NCI-H460 (cell line): ENCODE measurements around a stretch of chr10.

GRCh38 chr10:90145553-90145898 is 444.1 kb downstream of the KIF20B start:
RAMPAGE:
- cytosol, long total RNA = no peak
- long total RNA = no peak
- nucleus, long total RNA = no peak

DNA sequence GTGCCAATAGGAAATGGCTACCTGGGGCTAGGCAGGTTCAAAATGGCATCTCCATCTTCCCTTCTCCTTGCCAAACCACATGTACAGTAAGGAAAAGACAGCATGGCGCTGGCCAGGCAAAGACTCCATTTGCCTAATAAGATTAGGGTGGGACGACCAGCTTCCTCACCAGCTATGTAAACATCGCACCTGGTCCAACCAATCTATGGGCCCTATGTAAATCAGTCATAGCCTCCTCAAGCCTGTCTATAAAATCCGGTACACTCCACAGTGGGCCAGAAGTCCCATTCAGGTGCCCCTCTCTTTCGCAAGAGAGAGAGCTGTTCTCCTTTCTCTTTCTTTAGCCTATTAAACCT is 44.2 kb downstream of the HTR7 start:
RAMPAGE:
- cytosol, long total RNA = no peak
- long total RNA = no peak
- nucleus, long total RNA = no peak

DNA sequence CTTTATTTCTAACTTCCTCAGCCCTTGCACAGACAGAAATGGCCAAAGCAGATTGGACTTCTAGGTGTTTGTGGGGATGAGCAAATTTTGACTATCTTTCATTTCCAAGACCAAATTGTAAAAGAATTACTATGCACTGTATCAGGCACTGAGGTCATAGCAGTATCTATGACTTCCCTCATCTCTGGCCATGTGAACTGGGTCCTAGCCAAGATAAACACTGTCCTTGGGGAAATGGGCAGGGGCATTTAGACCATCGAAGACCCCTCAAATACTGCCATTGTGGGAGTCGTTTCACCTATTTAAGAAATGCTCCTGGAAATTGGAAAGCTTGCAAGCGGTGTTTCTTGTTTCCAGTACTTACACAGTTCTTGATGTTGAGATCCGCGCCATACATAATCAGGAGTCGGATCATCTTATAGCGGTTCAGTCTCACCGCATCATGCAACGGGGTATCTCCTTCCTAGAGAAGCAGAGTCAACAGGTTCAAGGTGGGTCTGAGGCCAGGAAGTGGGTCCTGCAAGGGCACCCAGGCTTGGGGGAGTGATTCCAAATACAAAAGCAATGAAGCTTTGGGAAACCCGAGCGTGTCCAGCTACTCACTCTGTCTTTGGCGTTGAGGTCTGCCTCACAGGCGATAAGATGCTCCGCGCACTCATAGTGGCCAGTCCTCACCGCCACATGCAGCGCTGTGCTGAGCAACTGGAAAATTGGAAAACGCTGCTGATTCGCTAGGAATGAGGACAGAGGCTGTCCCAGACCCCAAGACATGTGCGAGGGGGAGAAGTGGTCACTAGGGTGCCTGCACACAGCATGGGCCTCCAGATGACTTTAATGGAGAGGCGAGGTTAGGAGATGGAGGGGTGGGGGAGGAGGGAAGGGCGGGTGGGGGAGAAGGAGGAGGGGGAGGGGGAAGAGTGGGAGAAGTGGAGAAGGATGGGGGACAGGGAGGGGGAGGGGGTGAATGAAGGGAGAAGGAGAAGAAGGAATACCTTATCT is 5.4 kb downstream of the ANKRD1 start:
RAMPAGE:
- cytosol, long total RNA = no peak
- long total RNA = no peak
- nucleus, long total RNA = no peak

DNA sequence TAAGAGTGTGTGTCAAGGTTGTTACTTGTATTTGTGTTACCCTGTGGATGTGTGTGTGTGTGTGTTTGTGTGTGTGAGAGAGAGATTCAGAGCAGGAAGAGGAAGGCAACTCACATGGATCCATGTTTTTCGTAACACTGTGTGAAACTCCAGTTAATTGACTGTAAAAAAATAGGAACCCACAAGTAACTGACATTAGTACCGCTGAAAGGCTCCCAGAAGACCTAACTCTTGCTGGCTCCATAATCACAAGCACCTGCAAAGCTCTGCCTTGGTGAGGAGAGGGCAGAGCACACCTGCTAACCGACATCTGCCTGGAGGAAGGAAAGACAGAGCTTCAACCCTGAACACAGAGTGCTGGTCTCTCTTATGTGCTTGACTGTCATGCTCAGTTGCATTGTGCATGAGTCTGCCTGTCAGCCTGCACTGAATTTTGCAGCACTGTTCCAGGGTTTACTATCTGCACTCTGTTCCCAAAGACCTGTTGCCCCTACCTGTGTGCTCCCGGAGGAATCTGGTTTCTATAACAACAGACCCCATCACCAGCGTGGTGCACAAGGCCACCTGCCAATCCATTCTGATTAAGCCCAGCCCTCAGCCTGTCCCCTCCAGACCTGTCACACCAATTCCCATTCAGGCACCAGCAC is 63.1 kb upstream of the ANKRD1 start:
RAMPAGE:
- cytosol, long total RNA = no peak
- long total RNA = no peak
- nucleus, long total RNA = no peak

DNA sequence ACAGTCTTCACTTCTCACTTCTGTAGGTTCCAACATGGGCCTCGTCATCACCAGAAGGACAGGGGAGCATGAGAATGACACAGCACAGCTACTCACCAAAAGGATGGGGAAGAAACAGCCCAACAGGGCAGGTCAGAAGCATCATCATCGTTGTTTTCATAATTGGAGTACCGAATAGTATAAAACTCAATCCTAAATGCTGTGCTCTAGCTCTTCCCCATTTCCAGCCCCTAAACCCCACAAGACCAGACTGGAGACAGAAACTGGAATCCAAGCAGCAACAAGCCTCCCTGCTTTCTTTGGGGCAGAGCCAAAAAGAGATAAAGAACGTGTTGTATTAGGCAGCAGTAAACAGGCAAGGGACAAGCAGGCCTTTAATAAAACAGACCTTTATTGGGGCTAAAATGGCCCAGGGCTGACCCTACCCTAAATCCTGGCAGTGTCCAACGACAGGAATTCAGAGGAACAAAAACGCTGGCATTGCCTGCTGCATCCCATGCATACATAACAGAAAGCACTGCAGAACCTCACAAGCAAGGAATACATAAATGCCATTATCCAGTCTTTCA is 102.4 kb upstream of the ANKRD1 start:
RAMPAGE:
- cytosol, long total RNA = no peak
- long total RNA = no peak
- nucleus, long total RNA = no peak

RAMPAGE:
- cytosol, long total RNA = no peak
- long total RNA = no peak
- nucleus, long total RNA = no peak
These were observed 56.9 kb upstream of the PCGF5 start for GRCh38 chr10:91163208-91164271.

RAMPAGE:
- cytosol, long total RNA = no peak
- long total RNA = no peak
- nucleus, long total RNA = no peak
These were observed 19.3 kb upstream of the PCGF5 start for GRCh38 chr10:91201222-91201600.

GRCh38 chr10:91201825-91202104 is 18.7 kb upstream of the PCGF5 start:
RAMPAGE:
- cytosol, long total RNA = no peak
- long total RNA = no peak
- nucleus, long total RNA = no peak

DNA sequence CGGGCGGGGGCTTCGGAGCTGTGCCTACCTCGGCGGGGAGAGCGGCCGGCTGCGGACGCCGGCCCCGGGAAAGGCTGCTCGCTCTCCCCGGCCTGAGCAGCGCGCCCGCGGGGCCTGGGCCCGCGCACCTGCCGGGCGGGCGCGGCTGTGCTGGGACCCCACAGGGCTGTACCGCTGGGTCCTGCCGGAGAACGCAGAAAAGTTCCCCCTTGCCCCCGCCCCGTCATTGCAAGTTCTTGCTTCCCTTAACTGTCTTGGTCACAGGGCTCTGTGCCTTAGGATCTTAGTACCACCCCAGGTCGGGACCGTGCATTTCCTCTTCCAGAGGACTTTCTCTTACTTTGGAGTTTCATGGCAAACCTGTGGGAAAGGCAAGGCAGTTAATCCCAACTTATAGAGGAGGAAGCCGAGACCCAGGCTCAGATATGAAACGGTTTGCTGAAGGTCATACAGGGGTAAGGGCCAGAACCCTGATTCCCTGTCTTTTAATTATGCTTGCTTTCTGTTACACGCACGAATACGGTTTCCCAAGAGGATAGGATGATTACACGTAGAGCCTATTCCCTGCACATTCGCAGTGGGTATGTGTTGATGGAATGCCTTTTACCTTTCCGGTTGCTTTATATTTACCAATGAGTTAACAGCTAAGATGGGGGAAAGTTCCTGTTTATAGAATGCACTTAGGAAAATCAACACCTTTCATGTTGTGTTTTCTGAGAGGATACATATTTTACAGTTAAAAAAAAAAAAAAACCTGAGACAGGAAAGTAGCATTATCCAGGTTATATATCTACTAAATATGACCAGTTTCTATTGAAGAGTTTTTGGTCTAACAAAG is 742 bp downstream of the PCGF5 start:
RAMPAGE:
- cytosol, long total RNA = no peak
- long total RNA = no peak
- nucleus, long total RNA = no peak

RAMPAGE:
- cytosol, long total RNA = no peak
- long total RNA = no peak
- nucleus, long total RNA = no peak
These were observed 899 bp upstream of the HECTD2 start for GRCh38 chr10:91408995-91409895.

DNA sequence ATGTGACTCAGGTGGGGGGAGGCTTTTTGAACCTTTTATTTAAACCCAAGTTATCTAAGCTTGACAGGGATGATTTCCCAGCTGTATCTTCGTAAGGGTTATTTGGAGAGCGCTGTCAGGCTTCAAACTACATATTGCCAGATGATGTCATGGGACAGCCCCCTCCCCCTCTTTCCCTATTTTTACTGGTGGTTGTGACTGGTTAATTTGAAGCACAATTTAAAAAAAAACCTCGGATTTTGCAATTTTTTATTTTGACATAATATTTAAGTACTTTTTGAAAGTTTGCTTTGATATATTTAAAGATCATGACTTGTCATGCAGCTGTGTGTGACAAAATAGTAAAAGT is 965 bp downstream of the HECTD2 start:
RAMPAGE:
- cytosol, long total RNA = no peak
- long total RNA = no peak
- nucleus, long total RNA = no peak

RAMPAGE:
- cytosol, long total RNA = no peak
- long total RNA = no peak
- nucleus, long total RNA = no peak
These were observed 50.8 kb downstream of the PPP1R3C start for GRCh38 chr10:91581825-91582688.

RAMPAGE:
- cytosol, long total RNA = no peak
- long total RNA = no peak
- nucleus, long total RNA = no peak
These were observed 41.4 kb downstream of the PPP1R3C start for GRCh38 chr10:91591458-91591877.

GRCh38 chr10:91632061-91632307 is 887 bp downstream of the PPP1R3C start:
RAMPAGE:
- cytosol, long total RNA = no peak
- long total RNA = no peak
- nucleus, long total RNA = no peak

GRCh38 chr10:91812572-91813391 is 14.6 kb downstream of the TNKS2 start:
RAMPAGE:
- cytosol, long total RNA = no peak
- long total RNA = no peak
- nucleus, long total RNA = no peak

RAMPAGE:
- cytosol, long total RNA = no peak
- long total RNA = no peak
- nucleus, long total RNA = no peak
These were observed 42.0 kb downstream of the TNKS2 start for GRCh38 chr10:91839903-91840907.

RAMPAGE:
- cytosol, long total RNA = no peak
- long total RNA = no peak
- nucleus, long total RNA = no peak
These were observed 10.0 kb downstream of the BTAF1 start for GRCh38 chr10:91933449-91934041.

RAMPAGE:
- cytosol, long total RNA = no peak
- long total RNA = no peak
- nucleus, long total RNA = no peak
These were observed 182.7 kb downstream of the CPEB3 start for GRCh38 chr10:92108161-92108614.

DNA sequence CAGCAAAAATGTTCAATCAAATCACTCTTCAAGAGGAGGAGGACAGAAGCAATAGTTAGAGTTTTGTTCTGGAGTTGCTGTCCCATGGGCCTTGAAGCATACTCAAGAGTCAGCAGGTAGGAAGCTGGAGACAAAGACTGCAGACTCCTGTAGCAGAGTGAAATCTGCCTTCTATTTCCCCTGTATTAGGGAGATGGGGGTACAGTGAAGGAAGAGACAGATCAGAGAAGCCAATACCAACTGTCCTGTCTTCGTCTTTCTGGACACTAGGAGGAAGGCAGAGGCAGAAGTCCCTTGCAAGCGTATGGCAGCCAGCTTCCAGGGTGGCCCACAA is 90.5 kb downstream of the IDE start:
RAMPAGE:
- cytosol, long total RNA = no peak
- long total RNA = no peak
- nucleus, long total RNA = no peak

RAMPAGE:
- cytosol, long total RNA = no peak
- long total RNA = no peak
- nucleus, long total RNA = no peak
These were observed 2.2 kb upstream of the KIF11 start for GRCh38 chr10:92590683-92591131.